Sternocleidomastoid (tissue), 1 donor: ENCODE measurements around the genes MUC20 and TFRC.

DNA sequence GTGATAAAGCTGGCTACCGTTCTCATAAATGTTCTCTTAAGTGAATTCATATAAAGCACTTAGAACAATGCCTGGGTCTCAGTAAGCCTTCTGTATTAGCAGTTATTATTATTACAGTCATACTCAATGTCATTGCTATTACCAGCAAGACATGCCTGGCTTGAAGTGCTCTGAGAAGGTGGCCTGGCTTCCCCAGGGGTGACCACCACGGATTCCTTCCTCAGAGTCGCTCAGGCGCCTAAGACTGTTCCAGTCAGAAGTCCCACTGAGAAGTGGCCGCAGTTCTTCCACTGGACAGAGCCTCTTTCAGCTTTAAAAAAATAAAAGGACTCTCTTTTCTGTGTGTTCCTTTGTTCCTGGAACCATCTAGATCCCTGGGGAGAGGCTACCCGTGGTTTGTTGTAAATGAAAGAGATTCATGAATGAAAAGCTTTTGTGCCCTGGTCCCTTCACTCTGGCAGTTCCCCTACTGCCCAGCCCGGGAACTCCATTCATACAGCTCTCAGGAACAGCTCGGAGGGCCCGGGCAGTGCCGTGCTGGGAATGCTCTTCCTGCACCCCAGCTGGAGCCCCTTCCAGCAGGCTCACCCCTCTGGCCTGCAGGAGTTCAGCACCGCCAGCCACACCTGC is 75.7 kb downstream of the XXYLT1 start:
- PRO-cap, result no peak

DNA sequence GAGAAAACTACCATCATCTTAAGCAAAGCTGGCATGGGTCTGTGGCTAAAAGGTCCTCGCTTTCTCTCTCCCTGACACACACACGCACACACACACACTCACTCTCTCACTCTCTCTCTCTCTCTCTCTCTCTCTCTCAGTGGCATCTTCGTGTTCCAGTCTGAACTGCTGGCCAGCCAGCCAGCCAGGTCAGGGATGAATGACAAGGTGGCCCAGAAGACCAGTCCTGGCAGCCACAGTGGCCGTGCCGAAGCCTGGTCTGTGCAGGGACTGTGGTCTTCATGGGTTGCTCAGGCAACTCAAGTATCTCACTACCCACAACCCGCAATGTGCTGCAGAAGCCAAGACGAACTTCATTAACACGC is 66.6 kb downstream of the XXYLT1 start:
- PRO-cap, result no peak

DNA sequence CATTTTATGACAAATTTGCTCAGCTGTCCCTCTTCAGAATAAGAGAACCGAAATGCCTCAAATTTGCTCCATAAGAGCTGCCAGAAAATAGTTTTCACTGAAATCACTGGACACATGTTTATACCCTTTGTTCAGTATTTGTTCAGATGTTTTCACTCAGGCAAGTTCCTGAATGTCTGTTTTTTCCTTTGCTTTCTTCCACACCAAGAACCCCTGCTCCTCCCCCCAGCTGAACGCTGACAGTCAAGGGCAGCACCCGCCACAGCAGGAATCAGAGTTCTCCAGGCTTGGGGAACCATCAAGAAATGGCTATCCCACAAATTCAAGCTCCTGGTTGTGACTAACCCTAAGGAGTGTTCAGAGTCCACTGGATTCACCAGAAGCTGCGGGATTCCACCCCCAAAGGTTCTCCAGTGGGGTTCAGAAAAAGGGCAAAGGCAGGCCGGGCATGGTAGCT is 60.3 kb downstream of the XXYLT1 start:
- PRO-cap, result no peak

DNA sequence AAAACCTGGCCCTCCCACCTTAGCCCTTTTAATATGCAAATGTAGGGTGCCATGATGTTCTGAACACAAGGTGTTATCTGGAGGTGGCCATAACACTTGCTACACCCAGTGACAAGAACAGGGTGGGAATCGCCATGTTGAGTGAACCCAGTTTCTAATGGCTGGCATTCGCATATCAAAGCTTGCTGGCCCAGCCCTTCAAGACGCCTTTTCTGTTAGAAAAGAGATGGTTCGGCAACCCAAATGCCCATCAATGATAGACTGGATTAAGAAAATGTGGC is 28.3 kb downstream of the XXYLT1 start:
- PRO-cap, result no peak

- PRO-cap, result no peak
Observed at GRCh38 chr3:195393892-195394464, 48.8 kb downstream of the ACAP2 start.

DNA sequence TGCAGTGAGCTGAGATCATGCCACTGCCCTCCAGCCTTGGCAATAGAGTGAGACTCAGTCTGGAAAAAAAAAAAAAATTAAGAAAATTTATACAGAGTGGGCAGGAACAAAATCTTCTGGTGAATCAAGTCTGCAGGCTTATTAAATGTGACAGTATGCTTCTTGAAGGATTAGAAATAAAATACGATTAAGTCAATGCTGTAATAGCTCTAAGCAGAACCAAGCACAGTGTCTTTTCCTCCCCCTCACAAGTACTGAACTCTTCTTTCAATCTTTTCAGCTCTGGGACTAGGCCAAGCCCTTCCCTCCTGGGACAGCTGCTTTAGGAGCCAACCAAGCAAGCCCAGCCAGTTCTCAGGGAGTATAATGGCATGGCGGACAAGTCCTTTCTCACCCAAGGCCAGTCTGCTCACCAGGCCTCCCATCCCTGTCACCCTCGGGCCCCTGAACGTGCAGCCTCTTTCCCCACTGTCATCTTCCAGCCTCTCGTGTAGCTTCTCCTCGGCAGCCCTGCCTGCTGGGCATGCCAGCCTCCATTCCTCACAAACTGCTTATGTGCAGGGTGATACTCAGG is 8.3 kb upstream of the PPP1R2 start:
- PRO-cap, result no peak

DNA sequence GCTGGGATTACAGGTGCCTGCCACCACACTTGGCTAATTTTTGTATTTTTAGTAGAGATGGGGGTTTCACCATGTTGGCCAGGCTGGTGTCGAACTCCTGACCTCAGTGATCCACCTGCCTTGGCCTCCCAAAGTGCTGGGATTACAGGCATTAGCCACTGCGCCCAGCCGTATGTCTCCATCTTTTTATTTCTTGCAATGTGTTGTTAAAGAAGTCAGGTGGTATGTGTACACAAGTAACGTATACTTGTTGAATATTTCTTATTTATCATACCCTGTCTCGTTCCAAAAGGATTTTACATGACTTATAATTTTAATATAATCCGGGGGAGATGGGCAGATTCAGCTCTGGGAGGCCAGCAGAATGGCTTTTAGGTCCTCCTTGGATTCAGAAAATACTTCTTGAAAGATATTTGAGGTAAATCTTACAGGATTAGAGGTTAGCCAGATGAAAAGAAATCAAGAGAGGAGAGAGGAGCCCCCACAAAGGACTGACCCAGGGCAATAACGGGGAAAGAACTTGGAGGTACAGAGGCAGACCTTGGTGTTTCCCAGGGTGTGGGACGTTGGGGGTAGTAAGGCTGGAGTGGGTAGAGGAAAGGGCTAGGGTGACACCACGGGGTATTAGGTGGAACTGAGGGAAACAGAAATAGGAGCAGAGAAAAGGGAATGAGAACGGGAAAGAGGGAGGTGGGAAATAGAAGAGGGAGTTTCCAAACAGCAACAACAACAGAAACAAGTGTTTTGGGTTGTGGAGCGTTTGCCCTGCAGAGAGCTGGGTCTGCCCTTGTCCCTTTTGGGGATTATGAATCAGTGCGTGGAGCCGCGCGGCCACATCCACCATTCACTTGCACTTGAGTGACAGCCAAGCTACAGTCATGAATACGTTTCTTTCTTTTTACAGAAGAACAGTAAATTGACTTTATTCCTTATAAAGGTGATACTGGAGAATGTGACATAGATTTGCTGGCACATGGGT is 27.0 kb upstream of the MUC20 start:
- PRO-cap, result no peak

DNA sequence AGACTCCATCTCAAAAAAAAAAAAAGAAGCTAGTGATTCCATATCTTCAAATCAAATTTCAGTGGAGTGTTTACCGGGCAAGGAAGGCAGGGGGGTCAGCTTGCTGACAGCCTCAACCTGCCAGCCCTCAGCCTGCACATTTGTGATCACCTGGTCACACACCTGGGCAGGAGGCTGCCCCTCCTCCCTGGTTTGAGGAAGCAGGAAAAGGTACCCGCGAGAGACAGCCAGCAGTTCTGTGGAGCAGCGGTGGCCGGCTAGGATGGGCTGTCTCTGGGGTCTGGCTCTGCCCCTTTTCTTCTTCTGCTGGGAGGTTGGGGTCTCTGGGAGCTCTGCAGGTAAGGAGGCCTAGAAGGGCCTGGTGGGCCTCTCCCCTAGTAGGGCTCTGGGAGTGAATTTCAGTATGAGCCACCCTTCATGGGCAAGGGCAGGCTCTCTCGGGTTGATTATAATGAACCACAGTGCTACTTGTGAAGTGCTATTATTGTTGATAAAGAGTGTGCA is at the start of gene MUC20:
Gene MUC20, plus strand, starts transcription at position 233 of the 504 bp plus-strand sequence.
- PRO-cap, result no peak

- PRO-cap, result no peak
Observed at GRCh38 chr3:195790528-195791502, 20.9 kb downstream of the MUC4 start.

GRCh38 chr3:195801636-195802723 is 9.7 kb downstream of the MUC4 start:
- PRO-cap, result no peak

GRCh38 chr3:195823981-195824413 is 12.3 kb upstream of the MUC4 start:
- PRO-cap, result no peak

DNA sequence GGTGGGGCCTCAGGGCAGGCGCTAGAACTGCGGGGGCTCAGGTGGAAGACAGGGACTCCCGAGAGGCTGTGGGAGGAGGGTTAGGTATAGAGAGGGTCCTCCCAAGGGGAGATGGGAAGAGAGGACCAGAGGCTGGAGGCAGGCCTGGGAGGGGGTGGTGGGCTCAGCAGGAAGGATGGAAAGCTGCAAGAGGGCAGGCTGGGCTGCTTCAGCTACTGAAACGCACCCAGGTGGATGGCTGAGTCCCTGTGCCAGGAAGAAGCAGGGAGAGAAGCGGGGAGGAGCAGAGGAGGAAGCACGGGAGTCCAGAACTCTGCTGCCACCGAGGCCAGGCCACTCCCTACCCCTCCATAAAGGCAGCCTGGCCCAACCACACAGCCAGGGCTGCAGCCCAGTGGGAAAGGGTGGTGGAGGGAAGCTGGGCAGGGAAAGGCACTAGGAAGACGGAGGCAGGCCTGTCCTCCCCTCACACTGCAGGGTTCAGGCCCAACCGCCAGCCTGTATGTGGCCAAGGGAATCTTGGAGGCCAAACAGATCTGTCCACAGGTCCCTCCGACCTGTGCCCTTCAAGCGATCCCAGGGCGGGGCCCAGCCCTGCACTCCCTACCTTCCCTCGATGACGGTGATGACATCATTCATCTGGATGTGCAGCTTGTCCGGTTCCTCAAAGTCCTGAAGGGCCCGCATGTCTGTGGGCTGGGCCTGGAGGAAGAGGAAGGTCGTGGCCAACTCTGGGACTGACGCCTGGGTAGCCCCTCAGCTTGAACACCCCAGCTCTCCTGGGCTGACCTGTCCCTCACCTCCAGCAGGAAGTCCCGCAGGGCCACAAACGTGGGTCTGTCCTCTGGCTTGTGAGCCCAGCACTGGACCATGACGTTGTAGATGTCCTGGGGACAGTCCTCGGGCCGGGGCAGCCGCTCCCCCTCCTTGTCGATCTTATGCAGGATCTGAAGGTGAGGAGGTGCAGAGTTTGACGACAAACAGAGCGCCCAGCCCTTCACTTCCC is 30.4 kb downstream of the TNK2 start:
- PRO-cap, result no peak

- PRO-cap, result no peak
Observed at GRCh38 chr3:195892017-195892516, 16.3 kb downstream of the TNK2 start.

DNA sequence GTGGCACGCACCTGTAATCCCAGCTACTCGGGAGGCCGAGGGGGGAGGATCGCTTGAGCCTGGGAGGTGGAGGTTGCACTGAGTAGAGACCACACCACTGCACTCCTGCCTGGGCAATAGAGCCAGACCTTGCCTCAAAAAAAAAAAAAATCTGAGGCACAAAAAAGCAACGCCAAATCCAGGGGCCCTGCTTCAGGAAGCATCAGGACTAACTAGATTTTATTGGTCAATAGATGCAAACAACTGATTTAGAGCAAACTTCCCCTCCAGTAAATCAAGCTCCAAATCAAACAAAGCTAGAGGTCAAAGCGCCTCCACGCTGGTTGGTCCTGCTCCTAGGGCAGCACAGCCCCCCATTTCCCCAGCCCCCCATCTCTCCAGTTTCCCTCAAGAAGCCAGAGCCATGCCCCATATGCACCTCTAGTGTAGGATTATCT is 3.0 kb upstream of the TNK2 start:
- PRO-cap, result no peak

- PRO-cap, result no peak
Observed at GRCh38 chr3:195921116-195921723, 12.9 kb upstream of the TNK2 start.

DNA sequence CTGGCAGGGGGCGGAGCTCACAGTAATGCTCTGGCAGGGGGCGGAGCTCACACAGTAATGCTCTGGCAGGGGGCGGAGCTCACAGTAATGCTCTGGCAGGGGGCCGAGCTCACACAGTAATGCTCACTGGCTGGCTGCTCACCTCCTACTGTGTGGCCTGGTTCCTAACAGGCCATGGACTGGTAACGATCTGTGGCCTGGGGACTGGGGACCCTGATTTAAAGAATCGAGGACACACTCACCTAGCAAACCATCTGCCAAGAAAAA is 54.0 kb upstream of the TNK2 start:
- PRO-cap, result no peak

GRCh38 chr3:195970102-195970725 is 61.9 kb upstream of the TNK2 start:
- PRO-cap, result no peak

DNA sequence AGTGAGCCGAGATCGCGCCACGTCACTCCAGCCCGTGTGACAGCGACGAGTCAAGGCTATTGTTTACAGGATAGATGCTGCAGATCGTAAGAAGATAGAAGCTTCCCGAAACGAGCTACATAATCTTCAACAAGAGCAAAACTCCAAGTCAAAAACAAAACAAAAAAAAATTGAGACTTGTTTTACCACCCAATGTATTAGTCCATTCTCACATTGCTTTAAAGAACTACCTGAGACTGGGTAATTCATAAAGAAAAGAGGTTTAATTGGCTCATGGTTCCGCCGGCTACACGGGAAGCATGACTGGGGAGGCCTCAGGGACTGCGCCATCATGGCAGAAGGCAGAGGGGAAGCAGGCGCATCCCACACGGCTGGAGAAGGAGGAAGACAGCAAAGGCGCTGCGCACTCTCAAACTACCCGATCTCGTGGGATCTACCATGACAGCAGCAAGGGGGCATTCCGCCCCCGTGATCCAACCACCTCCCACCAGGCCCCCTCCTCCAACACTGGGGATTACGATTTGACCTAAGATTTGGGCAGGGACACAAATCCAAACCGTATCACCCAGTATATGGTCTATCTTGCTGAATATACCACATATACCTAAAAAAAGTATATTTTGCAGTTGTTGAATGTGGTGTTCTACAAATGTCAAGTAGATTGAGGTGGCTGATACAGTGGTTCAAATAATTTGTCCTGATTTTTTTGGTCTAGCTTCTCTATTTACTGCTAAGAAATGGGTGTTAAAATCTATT is 36.6 kb downstream of the TFRC start:
- PRO-cap, result no peak

DNA sequence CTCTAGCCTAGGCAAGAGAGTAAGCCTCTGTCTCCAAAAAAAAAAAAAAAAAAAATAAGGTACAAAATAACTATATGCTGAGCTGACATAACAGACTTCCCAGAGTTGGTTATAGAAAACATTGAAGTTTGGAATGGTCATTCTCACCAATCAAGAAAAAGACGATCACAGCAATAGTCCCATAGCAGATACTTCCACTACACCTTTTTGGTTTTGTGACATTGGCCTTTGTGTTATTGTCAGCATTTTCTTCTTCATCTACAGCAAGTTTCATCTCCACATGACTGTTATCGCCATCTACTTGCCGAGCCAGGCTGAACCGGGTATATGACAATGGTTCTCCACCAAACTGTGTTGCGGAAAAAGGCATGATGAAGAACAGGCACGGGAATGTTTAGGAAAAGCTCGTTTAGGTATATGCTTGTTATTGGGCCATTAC is 6.9 kb downstream of the TFRC start:
- PRO-cap, result no peak

DNA sequence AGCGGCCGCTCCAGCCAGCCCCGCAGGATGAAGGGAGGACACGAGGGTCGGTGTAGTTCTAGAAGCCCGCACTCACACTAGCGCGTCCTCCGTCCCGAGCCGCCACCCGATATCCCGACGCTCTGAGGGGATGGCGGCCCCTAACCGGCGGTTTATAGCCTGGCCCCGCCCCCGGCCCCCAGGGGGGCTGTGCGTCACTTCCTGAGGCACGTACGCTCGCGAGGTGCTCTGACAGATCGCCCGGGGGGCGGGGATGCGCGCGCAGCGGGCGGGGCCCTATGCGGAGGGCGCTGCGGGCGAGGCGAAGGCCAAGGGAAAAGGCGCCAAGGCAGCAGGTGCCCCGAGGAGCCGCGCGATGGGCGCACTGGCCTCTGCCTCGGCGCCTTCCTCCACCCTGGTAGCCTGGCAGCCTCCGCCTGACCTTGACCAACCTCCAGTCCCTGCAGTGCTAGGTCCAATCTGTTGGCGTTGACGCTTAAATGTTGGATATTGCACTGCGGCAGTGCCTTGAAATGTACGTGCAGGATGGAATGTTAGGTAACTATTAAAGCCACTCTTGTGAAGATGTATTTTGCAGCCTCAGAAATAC is at the start of gene TFRC:
Gene TFRC, minus strand, starts transcription at position 124 of the 589 bp plus-strand sequence.
- PRO-cap, result bidirectional peak, plus-strand start at position 281 of the sequence, minus-strand start at position 124 of the sequence